Jejunum (tissue), 1 donor: ENCODE results near the genes SERPINB11 and CDH7.

GRCh38 chr18:62939419-62939893 is 224.1 kb downstream of the PHLPP1 start:
- PRO-cap, result no peak

DNA sequence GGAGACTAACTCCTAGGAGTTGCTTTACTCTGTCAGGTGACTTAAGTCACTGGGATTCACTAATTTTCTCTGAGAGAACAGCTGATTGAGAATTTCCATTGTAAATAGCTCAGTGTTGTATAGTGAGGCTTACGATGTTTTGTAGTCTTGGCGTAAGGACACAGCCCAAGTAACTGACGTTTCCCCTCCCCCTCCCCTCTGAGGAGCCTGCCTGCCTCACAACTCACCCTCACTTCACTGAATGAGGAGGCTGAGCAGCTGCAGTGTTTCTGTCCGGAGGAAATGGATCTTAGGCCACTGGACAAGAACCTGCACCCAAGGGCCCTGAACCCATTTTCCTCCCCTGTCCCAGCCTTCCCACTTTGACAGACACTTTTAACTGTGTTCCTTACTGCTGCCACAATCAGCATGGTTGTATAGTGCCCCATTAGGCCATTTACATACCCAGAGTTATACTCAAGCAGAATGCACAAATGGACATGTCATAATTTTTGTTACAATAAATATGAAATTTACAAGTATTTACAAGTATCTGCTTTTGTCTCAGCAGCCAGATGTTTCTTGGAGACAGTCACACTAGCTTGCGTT is 264.7 kb downstream of the PHLPP1 start:
- PRO-cap, result no peak

DNA sequence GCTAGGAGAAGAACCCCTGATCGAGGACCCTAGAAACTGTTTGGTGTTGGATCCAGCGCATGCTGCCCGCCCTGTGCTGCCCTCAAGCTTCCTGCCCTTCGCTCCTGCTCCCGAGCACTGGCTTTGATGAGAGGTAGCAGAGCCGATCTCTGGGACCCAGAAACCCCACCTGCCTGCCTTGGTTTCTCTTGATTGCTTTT is 267.2 kb downstream of the PHLPP1 start:
- PRO-cap, result no peak

GRCh38 chr18:63062416-63062653 is 257.2 kb downstream of the BCL2 start:
- PRO-cap, result no peak

DNA sequence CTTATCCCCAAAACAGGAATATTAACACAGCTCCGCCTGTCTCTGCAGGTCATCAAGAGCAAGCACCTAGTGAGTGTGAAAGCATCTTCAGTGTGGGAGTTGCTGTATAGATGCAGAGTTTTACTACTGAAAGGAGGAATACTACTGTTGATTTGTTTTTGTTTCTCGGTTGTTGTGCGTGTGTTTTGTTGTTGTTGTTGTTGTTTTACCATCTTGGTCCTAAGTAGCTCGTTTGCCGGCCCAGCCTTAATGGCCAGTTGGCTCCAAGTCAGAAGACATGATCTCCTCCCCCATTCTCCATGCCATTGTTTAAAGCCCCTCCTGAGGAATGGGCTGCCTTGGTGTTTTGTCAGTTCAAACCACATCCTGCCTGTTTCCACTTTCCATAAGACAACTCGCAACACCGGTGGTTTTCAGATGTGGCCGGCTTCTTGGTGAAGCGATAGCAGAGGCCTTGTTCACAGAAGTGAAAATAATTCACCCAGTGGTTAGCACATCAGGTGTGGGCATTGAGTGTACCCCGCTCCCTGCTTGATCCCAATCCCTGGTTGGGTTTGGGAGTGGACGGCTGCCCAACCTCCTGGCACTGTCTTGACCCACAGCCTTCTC is 221.1 kb downstream of the BCL2 start:
- PRO-cap, result no peak

GRCh38 chr18:63142844-63143545 is 176.6 kb downstream of the BCL2 start:
- PRO-cap, result no peak

GRCh38 chr18:63165167-63166174 is 154.1 kb downstream of the BCL2 start:
- PRO-cap, result no peak

GRCh38 chr18:63177614-63178199 is 141.9 kb downstream of the BCL2 start:
- PRO-cap, result no peak

DNA sequence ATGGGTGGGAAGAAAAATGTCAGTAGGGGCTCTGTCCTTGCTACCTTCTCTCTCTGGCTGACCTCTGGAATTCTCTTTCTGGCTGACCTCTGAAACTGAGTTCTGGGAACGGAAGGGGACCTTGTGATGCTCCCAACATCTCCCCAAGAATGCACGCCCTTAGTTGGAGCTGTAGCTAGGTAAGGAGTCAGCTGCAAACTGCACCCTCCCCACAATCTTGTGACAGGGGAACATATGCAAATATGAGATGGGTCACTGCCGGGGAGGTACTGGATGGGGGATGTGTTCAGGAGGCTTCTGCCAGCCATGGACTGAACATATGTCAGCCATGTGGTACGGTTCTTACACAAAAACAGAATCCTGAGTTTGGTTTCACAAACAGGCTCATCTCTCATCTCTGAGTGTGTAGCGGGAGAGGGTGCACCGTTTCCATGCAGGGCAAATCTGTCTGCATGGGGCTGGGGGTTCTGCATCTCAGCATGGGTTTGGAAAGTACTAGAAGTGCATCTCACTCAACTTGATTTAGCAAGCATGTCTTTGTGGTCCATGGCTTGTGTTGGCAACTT is 34.2 kb downstream of the BCL2 start:
- PRO-cap, result no peak

- PRO-cap, result no peak
Observed at GRCh38 chr18:63440166-63440551, 17.9 kb upstream of the VPS4B start.

DNA sequence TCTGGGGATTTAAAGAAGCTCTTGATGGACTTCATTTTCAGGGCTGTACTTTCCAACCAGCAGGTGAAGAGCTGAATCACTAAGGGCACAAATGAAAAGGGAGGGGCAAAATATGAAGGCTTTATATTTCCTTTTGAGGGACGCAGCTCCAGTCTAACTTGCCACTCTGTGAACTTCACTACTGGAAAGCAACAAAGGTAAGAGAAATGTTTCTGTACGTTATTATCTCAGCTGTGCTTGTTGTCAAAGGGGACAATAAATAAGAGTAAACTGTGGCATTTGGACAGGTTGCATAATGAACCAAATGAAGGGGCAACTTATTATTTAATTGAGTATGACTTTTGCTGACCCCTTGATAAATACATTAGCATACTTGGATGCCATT is at the start of gene SERPINB11:
SERPINB11 (plus strand) TSS at position 151 of the 385 bp plus-strand sequence.
- PRO-cap, result no peak

GRCh38 chr18:63888568-63889013 is 1.1 kb downstream of the SERPINB2 start:
- PRO-cap, result no peak

DNA sequence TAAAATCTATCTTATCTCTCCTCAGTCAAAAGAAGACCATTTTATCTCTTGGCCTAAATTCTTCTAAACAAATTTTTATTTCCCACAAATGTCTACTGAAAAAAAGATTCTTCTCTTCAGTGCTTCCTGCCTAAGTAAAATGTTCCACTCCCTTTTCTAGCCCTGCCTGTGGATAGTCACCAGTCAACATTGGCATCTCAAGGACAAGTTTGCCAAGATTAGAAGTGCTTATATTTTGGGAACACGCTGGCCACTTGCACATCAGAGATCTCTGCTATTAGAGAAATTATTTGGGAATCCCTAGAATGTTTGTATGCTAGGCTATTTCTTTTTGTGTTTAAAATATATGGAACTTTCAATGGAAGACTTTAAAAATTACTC is 758.2 kb upstream of the CDH7 start:
- PRO-cap, result no peak

DNA sequence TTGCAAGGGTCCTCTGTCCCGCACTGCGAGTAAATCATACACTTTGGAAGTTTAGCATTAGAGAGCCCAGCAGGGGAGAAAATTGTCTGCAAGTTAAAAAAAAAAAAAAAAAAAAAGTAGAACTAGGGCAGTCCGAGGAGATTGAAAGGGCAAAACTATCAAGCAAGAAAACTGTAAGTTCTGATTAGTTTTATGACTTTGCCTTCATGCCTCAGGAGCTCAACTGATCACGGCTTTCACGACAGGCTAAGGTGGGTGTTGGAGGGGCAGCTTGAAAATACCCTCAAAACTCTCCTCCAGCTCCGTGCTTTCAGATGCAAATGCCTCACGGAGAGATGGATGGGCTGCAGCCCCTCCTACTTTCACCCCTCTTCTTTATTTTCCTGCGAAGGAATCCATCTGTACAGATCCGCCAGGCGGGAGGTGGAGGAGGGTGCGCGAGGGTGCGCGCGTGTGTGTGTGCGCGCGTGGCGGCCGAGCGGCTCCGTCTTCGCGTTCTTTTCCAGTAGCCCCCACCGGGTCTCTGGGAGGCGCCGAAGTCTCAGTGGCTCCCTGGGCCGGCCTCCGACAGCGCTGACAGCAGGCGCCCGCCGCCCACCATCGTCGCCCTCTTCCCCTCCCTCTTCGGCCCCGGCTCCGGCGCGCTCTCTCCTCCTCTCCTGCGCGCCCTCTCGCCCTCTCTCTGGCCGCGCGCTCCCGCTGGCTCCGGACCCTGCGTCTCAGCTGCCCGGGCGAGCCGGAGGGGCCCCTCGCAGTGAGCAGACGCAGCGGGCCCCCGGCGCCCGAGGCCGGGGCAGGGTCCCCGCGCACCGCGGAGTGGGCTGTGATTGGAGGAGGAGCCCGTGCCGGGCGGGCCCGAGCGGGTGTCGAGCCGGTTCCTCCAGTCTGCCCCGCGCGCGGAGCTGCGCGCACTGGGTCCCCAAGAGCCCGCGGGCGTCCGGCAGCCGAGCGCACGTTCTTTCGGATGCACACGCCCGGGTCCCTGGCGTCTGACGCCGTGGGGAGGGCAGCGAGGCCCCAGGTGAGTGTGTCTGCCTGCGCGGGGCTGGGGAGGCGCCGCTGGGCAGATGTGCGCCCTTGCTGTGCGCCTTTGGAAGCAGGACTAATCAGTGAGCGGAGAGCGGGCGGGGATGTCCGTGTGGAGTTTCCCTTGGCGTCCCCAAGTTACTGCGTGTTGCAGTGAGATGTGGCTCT is at the start of gene CDH7:
CDH7 (plus strand) TSS at position 883 of the 1,194 bp plus-strand sequence.
- PRO-cap, result no peak

DNA sequence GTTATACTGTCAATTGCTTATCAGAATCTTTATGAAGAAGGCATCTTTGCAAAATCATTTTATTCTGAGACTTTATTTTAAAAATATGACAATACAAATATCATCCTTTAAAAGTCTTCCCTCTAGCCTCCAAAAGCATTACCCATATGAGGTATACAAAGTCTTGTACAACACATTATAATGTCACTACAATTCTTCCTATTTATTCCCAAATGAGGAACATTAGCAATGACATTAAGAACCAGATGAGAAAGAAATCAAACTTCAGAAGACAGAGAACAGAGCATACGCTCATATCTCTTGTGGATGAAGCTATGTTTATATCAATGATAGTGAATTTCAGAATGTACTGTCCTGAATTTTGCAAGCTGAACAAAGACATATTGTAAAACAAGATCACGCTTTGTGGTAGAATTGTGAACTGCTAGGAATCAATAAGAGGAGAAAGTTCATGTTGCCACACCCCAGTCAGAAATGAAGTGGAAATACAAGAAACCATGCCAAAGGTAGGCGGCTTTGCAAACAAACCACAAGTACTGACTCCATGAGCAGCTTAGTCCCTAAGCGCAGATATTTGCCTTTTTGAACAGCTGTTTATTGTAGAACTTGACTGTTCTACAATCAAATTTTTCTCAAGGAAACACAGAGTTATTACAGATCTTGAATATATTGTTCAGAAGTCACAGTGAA is 120.6 kb upstream of the CDH19 start:
- PRO-cap, result no peak

DNA sequence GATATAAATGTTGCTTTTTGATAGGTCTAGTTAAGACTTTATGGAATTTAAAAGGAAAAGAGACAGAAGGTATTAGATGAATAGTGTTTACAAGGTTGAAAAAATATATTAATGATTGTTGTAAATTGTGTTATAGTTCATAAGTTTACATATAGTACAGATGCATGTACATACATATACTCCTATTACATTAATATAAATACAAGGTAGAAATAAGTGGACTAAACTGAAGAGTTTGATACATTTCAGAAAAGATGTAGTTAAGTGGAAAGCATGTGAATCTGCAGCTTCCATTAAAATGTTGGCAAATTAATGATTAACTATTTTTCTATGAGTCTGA is 420.1 kb downstream of the DSEL start:
- PRO-cap, result no peak

GRCh38 chr18:68054529-68054985 is 538.0 kb upstream of the DSEL start:
- PRO-cap, result no peak

GRCh38 chr18:69961536-69961880 is 13.8 kb upstream of the CD226 start:
- PRO-cap, result no peak

DNA sequence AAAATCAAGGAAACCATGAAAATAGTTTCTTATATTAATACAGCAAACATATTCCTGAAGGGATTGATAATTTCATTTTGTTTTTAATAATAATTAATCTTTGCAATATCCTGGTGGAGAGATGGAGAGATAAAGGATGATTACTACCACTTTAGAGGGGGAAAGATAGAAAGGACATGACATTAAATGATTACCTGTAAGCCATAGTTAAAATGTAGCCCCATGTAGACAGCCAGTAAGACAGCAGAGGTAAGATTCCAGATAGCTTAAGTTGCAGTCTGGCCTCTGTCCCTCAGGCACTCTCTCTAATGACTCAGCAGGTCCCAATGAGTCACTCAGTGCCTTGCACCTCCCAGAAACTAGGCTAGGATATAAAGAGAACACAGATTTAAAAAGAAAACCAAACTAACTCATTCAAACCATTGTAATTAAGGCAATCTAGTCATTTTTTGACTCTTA is 48.2 kb downstream of the SOCS6 start:
- PRO-cap, result no peak

DNA sequence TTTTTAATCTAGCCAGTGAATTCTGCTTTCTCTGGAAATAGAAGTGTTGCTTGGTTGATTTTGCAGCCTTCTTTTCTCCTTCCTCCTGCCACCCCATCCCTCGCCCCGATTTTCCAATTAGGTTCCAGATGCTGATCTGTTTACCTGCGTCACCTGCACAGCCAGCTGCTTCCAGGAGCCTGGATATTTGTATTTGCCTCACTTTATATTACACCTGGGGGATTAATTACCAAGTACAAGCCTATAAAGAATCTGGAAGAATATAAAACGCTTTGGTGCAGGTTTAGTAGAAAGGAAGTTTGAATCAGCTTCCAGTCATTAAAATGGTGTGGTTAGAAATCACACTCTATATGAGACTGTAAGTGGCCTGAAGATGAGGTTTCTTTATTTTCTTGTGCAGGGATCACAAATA is 234.5 kb downstream of the SOCS6 start:
- PRO-cap, result no peak